ENCODE data around the gene SIM2.

- PRO-cap = no peak
- RAMPAGE, long total RNA, 3 experiments = no peak in any of the 3 experiments
Measured at GRCh38 chr21:36698577-36699676, at the start of gene SIM2. SIM2 (plus strand) TSS chr21:36699115.

DNA sequence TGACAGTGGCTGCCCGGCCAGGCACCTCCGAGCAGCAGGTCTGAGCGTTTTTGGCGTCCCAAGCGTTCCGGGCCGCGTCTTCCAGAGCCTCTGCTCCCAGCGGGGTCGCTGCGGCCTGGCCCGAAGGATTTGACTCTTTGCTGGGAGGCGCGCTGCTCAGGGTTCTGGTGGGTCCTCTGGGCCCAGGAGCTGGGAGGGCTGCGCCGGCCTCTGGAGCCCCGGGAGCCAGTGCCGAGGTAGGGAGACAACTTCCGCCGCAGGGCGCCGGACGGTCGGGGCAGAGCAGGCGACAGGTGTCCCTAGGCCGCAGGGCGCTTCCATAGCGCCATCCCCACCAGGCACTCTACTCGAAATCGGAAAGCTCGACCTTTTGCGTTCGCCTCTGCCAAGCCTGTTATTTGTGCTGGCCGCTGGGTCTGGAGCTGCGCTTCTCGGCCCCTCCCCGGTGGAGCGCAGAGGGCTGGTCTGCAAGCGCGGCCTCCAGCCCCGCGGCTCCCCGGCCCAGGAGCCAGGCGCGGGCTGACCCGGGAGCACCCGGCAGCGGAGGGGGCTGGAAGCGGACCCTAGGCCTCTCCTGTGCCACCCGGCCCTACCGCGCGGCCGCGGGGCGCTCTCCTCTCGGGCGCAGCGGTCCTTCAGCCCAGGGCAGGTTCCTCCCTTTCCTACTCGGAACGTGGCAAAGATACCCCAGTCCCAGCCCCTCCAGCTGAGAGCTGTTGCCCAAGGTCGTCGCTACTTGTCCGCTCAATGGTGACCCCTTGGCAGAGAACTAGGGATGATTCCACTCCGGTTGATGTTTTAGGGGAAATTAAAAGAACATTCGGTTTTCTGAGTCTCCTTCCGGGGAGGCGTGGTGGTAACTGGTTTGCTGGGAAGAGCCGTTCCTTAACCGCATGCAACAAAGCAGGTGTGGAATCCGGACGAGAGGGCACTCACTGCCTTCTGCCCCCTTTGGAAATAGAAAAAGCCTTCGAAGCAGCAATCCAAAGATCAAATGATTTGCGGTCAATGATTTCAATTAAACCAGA is 2.4 kb downstream of the SIM2 start:
- PRO-cap = no peak
- RAMPAGE, long total RNA, 3 experiments = no peak in any of the 3 experiments

DNA sequence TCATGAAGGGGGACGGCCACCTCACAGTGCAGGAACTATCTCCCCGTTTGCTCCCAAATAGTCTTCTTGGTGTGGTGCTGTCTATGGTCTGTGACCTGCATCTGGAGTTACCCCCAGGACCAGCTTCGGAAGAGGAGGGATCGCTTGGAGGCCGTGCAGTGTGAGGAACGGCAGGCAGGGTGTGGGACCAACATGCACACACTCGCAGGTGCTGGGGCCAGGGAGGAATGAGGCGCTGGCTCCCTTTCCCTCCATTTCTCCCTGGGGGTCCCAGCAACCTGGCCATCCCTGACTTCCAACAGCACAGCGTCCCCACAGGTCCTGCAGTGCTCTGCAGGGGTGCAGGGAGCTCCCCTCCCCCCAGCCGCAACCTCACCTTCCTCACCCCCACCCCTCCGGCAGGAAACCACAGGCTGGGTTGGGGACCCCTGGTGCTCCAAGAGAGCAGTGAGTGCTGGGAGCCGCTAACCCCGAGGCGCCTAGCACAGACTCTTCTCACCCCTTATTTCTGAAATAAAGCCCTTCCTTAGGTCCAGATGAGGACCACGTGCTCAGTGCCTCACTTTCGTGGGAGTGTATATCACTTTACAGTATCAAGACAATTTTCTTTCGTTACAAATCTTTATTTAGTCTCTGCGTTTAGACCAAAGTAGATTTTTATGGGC is 7.2 kb downstream of the SIM2 start:
- PRO-cap = no peak
- RAMPAGE, long total RNA, 3 experiments = no peak in any of the 3 experiments

- PRO-cap = no peak
- RAMPAGE, long total RNA, 3 experiments = no peak in any of the 3 experiments
Measured at GRCh38 chr21:36862689-36863631, 103.5 kb downstream of the HLCS start.

- PRO-cap = no peak
- RAMPAGE, long total RNA, 3 experiments = no peak in any of the 3 experiments
Measured at GRCh38 chr21:36959436-36959969, 7.0 kb downstream of the HLCS start.

GRCh38 chr21:36965184-36965932 is 1.1 kb downstream of the HLCS start:
- PRO-cap = no peak
- RAMPAGE, long total RNA, 3 experiments = no peak in any of the 3 experiments

DNA sequence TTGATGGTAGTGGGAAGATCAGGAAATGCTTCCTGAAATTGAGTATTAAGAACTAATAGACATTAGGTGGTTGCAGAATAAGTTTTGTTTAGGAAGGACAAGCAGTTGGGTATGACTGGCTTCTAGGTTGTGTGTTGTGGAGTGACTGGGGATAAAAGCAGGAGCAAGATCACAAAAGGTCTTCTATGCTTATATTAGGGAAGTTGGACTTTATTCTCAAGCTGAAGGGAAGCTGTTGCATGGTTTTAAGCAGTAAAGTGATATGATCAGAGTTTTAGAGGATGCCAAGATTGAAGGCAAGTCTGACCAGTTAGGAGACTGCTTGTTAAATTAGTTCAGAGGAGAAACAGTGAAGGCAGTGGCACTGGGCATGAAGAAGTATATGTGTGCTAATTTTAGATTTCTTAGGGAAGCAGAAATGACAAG is 10.1 kb downstream of the TTC3 start:
- PRO-cap = no peak
- RAMPAGE, long total RNA, 3 experiments = start-site peak on the plus strand in 2 of 3 experiments, centred at positions 191 to 259 of the sequence, 9 to 31 reads per replicate

DNA sequence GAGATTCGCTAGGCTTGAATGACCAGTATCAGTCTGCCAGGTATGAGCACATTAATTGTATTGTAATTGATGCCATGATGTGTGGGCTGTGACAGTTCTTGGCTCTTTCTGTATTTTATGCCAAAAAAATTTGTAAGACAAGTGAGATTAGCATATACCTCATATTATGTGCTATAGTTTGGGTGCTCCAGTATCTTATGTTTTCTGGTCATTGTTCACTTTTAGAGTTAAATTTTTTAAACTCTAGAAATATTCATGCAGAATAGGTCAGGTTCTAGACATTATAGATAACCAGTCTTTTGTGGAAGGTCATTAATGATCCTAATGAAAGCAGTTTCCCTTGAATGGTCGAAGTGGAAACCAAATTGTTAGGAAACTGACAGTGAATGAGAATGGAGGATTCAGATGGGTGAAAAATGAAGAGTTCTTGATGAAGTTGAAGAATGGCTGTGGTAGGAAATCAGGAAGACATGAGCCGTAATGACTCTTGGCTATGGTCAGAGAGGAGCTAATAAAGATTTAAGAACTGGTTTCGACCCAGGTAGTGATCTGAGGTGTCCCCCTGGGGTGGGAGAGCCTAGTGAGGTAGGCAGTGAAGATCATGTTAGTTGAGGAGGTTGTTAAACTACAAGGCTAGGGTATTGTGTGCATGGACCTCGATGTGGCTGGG is 12.2 kb downstream of the TTC3 start:
- PRO-cap = no peak
- RAMPAGE, long total RNA, 3 experiments = no peak in any of the 3 experiments

DNA sequence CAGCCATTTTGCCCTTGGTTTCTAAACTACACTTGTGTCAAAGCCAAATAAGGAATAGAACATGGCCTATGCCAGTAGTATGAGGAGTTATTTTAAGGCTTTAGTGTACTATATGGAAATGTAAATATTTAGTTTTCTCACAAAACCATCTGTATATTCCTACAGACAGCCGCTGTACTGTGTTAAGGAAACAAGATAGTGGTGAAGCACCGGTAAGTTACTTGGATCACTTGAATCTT is 86.4 kb downstream of the TTC3 start:
- PRO-cap = no peak
- RAMPAGE, long total RNA, 3 experiments = no peak in any of the 3 experiments

GRCh38 chr21:37221145-37221754 is 45.9 kb downstream of the VPS26C start:
- PRO-cap = bidirectional peak, plus-strand start at chr21:37221411, minus-strand start at chr21:37221294
- RAMPAGE, long total RNA, 3 experiments = start-site peak on the plus strand in 2 of 3 experiments, at chr21:37221404-37221438 at its widest, 14 to 33 reads per replicate; start-site peak on the minus strand in 1 of 3 experiments, at chr21:37221316-37221352 at its widest, 5 reads per replicate

DNA sequence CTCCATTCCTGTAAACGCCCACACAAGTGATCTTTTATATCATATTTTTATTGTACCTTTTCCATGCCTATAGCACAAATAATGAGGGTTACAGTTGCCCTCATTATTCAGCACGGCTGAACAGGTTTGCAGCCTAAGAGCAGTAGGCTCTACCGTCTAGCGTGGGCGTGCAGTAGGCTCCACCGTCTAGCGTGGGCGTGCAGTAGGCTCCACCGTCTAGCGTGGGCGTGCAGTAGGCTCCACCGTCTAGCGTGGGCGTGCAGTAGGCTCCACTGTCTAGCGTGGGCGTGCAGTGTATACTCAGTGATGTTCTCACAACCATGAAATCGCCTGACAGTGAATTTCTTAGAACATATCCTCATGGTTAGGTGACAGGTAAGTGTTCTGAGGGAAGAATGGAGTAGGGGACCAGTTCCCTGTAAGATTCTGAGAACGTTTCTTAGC is 84.9 kb downstream of the DYRK1A start:
- PRO-cap = no peak
- RAMPAGE, long total RNA, 3 experiments = no peak in any of the 3 experiments

DNA sequence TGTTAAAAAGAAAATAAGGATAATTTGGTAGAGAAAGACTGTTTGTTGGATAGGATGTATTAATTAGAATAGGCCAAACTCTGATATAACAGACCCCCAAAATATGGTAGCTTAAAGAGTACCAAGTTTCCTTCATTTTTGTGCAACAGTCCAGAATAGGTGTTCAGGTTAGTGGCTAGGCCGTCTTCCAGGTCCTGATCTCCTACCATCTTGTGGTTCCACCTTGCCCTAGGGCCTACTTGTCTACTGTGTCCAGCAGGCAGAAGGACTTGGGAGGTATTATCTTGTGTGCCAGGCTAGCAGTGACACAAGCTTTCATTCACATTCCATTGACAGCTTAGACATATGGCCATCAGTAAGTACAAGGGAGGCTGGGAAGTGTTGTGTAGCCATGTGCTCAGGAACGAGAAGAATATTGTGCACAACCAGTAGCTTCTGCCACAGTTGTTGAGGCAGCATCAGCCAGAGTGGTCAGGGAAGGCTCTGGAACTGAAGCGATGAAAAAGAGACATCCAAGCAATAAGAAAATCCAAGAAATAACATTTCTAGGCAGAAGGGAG is 144.0 kb downstream of the DYRK1A start:
- PRO-cap = no peak
- RAMPAGE, long total RNA, 3 experiments = no peak in any of the 3 experiments

DNA sequence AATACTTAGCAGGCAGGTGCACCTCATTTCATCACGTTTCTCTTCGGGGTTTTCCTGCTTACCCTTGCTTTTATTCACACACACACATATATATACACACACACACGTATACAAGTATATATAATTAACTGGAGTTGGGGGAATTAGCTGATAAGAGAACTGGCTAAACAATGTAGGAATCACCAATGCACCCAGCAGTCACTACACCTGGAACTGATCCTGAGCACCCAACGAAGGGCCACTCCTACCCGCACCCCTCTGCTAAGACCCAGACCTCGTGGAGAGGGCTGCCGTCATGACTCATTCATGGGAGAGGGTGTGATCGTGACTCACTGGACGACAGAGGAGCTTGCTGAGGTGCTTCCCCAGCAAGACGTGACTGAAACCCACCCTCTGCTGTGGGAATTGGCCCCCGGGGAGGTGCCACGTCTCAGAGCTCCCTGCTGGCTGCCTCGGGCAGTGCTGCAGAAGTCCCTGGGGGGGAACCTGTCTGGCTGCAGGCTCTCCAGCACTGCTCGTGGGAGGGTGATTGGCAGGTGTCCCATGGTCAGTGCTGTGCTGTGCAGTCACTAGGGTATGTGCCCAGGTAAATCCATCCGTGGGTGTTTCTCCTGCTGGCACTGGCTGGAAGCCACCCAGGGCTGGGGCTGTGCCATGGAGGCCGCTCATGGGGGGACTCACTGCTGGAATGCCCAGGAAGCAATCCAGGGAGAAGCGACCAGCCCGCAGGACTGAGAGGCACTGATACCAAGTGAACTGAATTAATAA is 166.6 kb downstream of the DYRK1A start:
- PRO-cap = no peak
- RAMPAGE, long total RNA, 3 experiments = no peak in any of the 3 experiments

DNA sequence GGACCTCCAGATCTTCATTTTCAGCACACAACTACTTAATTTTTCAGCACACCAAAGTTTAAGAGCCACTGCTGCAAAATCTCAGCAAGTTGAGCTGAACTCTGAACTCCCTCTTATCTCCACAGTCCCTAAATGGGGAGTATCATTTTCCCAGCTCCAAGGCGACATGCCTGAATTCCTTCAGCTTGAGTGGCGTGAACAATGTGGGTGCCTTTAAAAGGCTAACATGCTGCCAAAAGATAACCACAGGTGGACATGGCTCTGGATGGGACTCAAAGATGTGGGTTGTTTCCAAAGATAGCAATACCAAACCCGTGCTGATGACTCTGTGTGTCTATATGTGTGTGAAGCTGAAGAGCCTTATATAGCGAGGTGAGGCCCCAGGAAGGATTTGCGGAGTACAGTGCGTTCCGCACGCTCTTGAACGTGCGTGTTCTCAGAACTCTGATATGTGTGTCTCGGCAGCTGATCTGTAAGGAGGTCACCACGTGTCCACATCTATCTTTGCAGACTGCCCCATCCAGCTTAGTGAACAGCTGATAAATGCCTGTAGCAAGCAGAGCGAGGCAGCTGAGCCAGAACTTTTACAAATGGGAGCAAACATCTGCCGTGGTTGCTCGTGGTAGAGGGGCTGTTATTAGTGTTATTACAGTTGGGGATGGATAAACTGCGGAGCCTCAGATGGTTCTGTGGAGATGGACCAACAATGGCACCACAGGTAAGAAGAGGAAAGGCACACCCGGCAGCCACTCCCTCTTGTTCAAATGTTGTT is 189.2 kb downstream of the DYRK1A start:
- PRO-cap = no peak
- RAMPAGE, long total RNA, 3 experiments = no peak in any of the 3 experiments

DNA sequence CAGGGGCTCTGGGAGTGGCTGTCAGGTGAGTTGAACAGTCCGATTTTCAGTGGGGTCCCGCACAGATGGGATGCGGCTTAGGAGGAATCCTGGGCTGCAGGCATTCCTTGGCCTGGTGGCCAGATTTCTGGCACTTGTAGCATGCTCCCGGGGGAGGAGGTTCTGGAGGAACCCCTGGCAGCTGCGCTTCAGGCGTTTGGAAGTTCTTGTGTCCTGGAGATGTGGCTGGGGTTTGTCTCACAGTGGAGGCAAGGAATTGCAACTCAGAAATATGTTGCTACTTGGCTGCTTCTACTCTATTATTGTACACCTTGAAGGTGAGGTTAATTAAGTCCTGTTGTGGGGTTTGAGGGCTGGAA is 223.7 kb downstream of the DYRK1A start:
- PRO-cap = no peak
- RAMPAGE, long total RNA, 3 experiments = no peak in any of the 3 experiments

DNA sequence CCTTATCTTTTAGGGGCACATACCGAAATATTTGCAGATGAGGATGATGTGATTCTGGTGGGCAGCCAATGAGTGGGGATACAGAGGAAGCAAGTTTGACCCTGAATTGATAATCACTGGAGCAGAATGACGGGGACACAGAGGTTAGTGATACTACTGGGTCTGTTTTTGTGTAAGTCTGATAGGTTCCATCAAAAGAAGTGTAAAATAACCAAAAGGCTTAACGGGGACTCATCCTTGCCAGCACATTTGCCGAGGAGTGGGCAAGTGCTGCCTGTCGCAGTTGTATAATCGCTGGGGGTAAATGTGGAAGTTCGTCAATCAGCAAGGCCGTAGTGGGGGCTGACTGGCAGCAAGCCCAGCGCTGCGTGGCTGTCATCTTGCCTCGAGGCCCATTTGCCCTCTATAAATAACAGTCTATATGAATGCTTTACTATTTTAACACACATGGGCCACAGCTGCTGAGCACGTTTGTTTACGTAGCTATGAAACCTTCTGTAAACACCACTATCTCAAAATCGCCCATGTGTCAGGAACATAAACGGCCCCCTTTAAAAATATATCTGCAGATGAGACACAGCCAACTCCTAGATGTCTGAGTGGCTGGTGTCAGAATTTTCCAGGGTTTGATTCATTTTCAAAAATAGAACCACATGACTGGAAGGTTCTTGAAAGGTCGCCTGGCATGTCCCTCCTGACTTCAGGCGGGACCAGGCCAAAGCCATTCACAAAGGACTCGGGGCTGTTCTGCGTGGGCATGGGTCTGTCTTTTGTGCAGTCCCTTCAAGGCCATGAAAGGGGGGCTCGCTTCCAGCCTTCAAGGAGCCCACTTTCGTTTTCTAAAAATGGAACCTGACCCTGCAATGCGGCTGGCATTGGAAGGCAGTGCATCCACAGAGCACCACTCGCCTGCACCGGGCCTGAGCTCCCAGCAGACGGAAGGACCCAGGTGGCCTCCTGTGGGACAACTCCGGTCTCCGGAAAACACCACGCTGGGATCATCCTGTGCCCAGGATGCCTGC is 205.6 kb downstream of the KCNJ6 start:
- PRO-cap = no peak
- RAMPAGE, long total RNA, 3 experiments = no peak in any of the 3 experiments

- PRO-cap = no peak
- RAMPAGE, long total RNA, 3 experiments = no peak in any of the 3 experiments
Measured at GRCh38 chr21:37914365-37915007, 1.8 kb downstream of the KCNJ6 start.

- PRO-cap = no peak
- RAMPAGE, long total RNA, 3 experiments = no peak in any of the 3 experiments
Measured at GRCh38 chr21:38751555-38752012, 54.1 kb upstream of the ETS2 start.

GRCh38 chr21:38772935-38773809 is 32.6 kb upstream of the ETS2 start:
- PRO-cap = no peak
- RAMPAGE, long total RNA, 3 experiments = no peak in any of the 3 experiments

DNA sequence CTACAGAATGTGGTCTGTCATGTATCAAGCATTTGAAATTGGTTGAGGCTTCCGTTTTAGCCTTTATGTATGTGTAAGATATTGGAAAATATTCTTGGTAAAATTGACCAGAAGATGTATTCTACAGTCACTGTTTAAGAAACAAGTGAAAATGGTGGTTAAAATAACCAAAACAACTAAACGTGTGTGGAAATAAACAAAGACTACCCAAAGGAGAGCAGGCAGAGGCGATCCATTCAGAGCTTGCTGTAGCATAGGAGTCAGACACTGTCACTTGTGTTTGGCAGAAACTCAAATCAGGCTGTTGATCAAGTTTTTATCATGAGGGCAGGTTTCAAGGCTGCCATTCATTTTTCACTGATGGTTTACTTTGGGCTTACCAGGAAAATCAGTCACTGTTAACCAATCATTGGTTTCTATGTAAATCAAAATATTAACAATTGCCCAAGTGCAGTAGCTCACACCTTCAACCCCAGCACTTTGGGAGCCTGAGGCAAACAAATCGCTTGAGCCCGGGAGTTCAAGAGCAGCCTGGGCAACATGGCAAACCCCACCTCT is 21.3 kb upstream of the ETS2 start:
- PRO-cap = no peak
- RAMPAGE, long total RNA, 3 experiments = no peak in any of the 3 experiments

All from tibial nerve (tissue), 3 donors.